H1 (cell line): ENCODE results near the gene TAGAP.

DNA sequence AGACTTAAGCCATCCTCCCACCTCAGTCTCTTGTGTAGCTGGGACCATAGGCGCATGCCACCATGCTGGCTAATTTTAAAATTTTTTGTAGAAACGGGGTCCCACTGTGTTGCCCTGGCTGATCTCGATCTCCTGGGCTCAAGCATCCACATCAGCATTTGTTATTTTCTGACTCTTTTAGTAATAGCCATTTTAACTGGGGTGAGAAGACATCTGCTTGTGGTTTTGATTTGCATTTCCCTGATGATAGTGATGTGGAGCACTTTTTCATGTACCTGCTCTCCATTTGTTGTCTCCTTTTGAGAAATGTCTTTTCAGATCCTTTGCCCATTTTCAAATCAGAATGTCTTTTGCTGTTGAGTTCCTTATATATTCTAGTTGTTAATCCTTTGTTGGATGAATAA is 22.2 kb upstream of the TULP4 start:
- RRBS: no CpG with 5 or more reads among the region's 3 CpGs
CAGE:
- cytosol, long polyA plus RNA: no peak
- long polyA plus RNA: no peak
- nucleus, long polyA plus RNA: no peak

DNA sequence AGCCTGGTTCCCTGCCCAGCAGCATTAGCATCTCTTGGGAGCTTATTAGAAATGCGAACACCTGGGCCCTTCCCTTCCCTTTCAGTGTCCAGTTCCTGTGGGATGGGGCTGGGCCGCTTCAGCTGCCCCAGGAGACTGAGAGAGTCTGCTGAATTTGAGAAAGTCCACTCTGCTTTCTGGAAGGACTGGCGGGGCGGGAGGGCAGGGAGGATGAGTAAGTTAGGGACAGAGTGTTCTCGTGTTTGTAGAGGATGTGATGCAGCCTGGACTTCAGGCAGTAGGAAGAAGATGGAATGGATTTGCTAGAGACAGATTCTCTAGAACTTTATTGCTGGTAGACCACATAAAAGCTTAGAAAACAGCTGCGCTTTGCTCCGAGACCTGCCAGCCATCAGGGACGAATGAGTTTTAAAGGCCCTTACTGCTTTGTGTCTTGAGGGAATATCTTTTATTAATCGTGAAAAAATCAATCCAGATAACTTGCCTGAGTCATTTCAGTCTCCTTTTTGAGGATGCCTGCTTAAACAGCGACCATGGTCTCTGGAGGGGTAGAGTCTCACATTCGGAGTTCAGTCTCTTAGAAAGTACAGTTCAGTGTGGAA is 994 bp upstream of the TULP4 start:
- RRBS: no CpG with 5 or more reads among the region's 11 CpGs
CAGE:
- cytosol, long polyA plus RNA: no peak
- long polyA plus RNA: no peak
- nucleus, long polyA plus RNA: no peak

- RRBS: 94% methylated on average over 5 of the region's 10 CpGs
CAGE:
- cytosol, long polyA plus RNA: no peak
- long polyA plus RNA: no peak
- nucleus, long polyA plus RNA: no peak
These were observed 80.2 kb upstream of the TMEM181 start for GRCh38 chr6:158479726-158479972.

DNA sequence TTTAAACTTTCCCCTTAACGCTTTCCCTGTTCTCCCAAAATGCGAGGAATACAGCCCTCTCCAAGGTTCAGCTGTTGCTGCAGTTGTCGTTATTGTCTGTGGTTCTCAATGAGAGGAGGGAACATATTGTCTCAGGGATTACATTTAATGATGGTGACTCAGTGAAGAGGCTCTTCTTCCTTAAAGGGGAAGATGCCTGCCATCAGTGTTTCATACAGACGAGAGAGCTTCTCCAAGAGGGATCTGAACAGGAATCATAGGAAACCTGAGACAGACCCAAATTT is 59.9 kb upstream of the TMEM181 start:
- RRBS: no CpG with 5 or more reads among the region's 4 CpGs
CAGE:
- cytosol, long polyA plus RNA: no peak
- long polyA plus RNA: no peak
- nucleus, long polyA plus RNA: no peak

GRCh38 chr6:158567426-158567877 is 7.6 kb downstream of the TMEM181 start:
- RRBS: no CpG with 5 or more reads among the region's 9 CpGs
CAGE:
- cytosol, long polyA plus RNA: no peak
- long polyA plus RNA: no peak
- nucleus, long polyA plus RNA: no peak

DNA sequence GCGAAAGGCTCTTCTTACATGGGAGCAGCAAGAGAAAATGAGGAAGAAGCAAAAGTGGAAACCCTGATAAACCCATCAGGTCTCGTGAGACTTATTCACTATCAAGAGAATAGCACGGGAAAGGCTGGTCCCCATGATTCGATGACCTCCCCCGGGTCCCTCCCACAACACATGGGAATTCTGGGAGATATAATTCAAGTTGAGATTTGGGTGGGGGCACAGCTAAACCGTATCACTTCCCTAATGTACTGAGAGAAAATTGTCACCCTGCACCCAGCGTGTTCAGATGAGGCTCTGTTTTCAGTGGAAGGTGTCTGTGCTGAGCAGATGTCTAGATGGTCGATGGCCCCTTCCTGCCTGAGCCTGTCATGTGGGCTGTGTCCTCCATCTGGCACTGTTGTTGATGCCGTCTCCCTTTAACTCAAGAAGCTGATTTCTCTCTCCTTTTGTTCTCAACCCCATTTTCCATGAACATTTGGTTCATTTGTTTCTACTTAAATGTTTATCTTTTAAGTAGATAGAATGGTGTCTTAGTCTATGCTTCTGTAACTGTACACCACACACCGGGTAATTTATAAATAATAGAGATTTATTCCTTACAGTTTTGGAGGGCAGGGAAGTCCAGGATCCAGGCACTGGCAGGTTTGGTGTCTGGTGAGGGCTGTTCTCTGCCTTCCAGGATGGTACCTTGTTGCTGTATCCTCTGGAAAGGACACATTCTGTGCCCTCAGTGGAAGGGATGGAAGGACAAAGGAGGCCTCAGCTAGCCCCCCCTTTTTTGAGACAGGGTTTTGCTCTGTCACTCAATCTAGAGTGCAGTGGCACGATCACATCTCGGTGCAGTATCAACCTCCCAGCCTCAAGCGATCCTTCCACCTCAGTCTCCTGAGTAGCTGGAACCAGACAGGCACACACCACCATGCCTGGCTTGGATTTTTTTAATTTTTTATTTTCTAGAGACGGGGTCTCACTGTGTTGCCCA is 37.1 kb downstream of the TMEM181 start:
- RRBS: no CpG with 5 or more reads among the region's 14 CpGs
CAGE:
- cytosol, long polyA plus RNA: no peak
- long polyA plus RNA: no peak
- nucleus, long polyA plus RNA: no peak

DNA sequence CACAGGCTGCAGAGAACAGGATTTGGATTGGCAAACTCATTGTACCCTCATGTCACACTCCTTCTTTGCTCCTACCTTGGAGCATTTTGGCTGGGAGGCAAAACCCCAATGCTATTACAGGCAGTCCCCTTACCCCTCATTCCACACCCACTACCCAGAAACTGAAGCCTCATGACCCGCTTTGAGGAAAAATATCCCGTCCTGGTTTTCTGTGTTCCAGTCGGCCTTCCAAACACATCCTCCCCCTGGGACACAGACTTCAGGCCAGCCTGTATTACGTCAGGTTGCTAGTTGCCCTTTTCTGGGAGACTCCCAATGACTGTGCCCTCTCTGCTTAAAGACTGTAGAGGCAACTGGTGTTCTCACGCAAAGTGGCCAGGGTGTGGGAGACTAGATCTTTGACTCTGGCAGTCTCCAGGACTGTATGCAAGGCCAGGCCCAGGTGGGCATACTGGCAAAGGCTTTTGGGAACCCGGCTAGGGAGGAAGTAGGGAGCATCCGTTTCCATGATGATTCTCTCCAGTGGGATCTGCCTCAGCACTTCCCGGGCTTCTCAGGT is 35.1 kb downstream of the DYNLT1 start:
- RRBS: 87% methylated on average over 2 of the region's 8 CpGs
CAGE:
- cytosol, long polyA plus RNA: no peak
- long polyA plus RNA: no peak
- nucleus, long polyA plus RNA: no peak

DNA sequence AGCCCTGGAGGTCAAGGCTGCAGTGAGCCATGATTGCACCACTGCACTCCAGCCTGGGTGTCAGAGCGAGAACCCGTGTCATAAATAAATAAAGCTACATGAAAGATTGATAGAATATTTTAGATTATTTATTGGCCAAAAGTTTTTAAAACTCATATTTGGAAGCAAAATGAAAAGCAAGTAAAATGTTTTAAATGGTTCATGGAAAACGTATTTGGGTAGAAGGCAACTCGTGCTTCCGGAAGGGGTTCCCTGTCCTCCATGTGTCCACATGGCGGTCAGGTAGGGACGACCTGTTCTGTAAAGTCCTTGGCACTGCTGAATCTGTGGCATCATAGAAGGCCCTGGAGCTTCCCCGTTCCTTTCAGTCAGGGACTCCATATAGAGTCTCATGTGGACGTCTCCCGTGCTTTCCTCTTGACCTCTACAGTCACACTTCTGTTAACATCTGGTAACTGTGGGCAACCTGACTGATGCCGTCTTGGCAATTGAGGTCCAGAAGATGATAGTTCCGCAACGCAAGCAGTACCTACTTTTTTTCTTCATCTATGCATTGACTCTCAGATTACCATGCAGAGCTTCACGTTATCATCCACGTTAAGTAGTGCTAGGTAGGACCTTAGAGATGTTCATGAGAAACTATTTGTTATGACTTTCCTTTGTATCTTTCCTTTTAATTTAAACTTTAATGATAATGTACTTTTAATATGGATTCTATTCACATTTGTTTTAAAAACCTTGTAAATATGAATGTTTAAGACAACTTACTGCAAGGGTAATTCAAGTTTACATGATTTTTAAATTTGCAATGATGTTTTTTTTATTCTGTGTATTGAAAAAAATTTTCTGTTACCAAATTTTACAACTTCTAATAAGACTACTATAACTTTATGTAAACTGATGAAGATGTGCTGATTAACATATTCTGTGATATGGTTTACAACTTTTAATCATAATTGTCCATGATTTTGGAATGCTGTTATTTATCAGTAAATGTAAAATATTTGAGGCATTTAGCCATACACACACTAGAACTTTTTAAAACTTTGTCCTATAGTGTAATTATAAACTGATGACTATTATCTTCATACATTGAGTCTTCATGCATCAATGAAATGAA is 11.2 kb downstream of the DYNLT1 start:
- RRBS: no CpG with 5 or more reads among the region's 15 CpGs
CAGE:
- cytosol, long polyA plus RNA: no peak
- long polyA plus RNA: no peak
- nucleus, long polyA plus RNA: no peak

GRCh38 chr6:158642144-158643174 is 2.1 kb downstream of the DYNLT1 start:
- RRBS: no CpG with 5 or more reads among the region's 17 CpGs
CAGE:
- cytosol, long polyA plus RNA: no peak
- long polyA plus RNA: no peak
- nucleus, long polyA plus RNA: no peak

DNA sequence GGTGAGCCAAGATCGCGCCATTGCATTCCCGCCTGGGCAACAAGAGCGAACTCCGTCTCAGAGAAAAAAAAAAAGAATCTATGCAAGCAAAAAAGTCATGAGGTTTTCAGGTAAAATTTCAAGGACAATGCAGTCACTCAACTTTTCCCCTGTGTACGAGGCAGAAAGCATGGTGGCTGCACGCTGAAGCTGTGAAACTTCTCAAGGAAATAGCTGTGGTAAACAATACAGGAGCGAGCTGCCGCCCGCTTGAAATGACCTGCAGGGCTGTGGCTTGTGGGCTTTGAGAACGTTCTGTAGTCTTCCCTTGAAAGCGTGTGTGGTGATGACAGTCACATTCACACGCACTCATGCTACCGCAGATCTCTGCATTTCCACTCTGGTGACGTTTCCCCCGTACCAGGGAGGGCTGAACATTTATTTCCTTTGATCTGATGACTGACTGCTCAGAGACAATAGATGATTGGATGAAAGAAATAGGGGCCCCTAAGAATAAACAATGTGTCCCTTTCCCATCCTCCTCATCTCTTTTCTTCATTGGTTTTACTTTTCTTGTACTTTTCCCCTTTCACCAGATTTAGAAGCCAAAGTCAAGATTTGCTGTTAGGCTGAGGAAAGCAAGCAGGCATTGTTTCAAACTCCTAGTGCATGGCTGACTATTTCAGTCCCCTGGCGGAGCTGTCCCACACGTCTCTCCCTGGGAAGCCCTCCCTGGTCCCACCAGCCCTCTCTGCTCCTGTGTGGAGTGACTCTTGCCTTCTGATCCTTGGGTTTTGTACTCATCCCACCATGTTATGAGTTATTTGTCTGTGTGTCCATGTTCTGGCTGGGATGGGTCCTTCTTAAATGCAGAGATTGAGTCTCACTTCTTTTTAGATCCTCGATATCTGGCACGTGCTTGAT is 3.8 kb downstream of the SYTL3 start:
- RRBS: no CpG with 5 or more reads among the region's 20 CpGs
CAGE:
- cytosol, long polyA plus RNA: no peak
- long polyA plus RNA: no peak
- nucleus, long polyA plus RNA: no peak

- RRBS: no CpG with 5 or more reads among the region's 6 CpGs
CAGE:
- cytosol, long polyA plus RNA: no peak
- long polyA plus RNA: no peak
- nucleus, long polyA plus RNA: no peak
These were observed 23.8 kb downstream of the SYTL3 start for GRCh38 chr6:158673733-158673932.

DNA sequence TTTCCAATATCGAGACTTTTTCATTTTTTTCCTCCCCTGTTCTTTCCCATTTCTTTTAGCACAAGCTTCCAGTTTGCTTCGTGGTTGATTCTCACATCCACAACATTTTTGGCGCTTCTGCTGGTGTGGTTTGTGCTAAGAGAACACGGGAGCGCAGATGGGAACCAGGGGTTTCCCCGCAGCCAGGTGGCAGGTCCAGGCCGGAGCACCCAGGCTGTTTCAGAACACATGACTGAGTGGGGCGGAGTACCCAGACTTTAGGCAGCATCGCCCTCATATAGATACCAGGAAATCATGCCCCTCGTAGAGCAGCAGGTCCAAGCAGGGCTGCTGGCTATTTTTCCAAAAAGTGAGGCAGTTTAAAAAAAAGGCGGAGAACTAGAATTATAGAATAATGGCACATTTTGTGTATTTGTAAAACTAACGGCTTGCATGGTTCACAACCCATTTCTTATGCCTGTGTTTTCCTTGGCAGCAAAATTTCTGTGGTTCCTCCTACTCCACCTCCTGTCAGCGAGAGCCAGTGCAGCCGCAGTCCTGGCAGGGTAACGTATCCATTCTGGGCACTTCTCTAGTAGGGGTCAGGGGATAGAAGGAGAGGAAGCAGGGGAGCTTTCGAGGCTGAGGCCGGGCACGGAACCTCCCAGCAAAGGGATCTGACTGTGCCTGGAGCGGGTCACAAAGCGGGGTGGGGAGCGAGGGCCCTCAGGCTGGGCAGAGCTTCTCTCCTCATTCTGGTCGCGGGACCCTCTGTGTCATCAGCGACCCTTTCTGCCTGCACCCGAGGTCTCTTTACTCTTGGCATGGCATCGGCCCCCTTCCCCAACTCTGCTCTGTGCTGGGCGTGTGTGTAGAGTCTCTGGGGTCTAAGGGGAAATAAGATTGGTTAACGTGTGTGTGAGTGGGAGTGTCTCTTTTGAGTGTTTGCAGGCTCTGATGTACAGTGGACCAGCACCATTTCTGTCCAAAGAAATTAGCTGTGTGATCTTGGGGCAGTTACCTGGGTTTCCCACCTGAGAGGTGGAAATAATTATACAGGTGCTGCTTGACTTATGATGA is 58.3 kb downstream of the SYTL3 start:
- RRBS: no CpG with 5 or more reads among the region's 28 CpGs
CAGE:
- cytosol, long polyA plus RNA: no peak
- long polyA plus RNA: no peak
- nucleus, long polyA plus RNA: no peak

DNA sequence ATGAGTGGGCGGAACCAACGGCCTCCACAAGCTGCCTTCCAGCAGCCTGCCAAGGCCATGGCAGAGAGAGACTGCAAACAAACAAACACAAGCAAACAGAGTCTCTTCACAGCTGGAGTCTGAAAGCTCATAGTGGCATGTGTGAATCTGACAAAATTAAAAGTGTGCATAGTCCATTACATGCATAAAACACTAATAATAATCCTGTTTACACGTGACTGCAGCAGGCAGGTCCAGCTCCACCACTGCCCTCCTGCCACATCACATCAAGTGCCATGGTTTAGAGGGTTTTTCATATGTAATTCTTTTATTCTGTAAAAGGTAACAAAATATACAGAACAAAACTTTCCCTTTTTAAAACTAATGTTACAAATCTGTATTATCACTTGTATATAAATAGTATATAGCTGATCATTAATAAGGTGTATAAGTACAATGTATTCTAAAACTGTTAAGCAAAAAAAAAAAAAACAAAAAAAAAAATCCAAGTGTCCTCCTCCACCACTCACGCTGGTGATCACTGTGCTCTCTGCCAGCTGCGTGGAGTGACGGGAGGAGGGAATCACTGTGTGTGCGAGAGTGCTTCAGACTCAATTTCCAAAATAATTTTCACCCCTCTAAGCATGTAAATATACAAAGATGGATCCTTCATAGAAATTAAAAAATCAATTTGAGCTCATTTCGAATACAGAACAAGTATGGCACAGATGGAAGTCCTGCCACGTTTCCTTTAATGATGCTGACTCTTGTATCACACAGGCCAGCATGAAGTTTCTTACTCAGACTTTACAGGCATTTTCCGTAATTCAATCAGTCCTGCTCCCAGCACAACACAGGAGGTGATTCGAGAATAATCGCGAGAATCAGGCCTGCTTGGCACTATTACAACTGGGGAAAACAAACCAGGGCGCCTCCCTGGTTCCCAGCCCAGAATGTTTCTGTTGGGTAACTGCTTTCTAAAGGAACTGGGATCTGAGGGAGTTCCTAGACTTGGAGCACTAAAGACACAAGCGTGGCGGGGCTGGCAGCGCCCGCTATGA is 53.0 kb downstream of the EZR start:
- RRBS: no CpG with 5 or more reads among the region's 18 CpGs
CAGE:
- cytosol, long polyA plus RNA: no peak
- long polyA plus RNA: no peak
- nucleus, long polyA plus RNA: no peak

DNA sequence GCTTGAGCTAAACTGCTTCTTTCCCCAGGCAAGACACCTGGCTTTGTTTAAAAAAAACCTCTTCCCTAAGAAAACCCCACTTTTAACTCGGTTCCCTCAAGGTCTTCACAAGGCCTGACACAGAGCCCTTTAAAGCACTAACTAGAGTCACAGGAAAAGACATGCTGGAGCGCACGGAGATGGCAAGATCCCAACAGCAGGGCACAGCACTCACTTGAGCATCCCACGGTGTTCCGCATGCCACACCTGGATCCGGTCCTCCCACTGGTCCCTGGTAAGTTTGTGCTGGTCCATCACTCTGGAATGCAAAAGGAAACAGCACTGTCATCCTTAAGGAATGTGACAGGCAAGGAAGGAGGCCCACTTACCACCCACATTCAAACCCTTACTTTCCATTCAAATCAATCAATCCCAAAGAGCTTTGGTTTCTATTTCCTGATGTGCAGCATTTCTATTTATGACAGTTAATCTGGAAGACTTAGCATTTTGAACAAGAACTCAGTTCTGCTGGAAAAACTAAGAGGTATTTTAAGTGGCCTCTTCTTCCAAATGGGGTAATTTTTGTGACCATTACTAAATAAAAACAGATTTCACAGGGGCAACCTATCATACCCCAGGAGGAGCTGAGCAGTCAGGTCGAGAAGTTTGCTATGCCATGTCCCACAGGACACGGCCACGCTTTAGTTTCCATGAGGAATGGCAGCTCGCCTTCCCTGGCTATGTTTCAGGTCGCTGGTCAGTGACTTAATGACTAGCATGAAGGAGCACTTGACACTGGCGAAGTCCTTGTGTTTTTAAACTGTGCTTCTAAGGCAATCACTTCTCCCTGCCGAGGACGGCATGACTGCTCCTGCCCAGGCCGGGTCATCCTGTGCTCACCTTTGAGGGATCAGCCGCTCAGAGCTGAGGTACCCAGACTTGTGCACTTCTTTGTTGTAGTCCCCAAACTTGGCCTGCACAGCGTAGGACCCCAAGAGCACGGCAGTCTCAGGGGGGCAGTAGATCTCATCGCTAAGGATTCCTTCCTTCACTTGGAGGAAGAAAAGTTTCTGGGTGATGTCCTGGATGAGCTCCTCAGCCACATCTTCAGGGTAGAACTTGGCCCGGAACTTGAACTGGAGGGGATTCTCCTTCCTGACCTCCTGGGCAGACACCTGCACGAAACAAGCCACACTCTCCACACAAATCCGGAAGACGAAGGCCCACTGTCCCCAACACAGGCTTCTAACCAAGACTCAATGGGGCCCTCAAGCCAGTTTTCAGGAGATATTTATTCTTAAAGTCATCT is 34.3 kb downstream of the EZR start:
- RRBS: 94% methylated on average over 3 of the region's 23 CpGs
CAGE:
- cytosol, long polyA plus RNA: no peak
- long polyA plus RNA: no peak
- nucleus, long polyA plus RNA: no peak

DNA sequence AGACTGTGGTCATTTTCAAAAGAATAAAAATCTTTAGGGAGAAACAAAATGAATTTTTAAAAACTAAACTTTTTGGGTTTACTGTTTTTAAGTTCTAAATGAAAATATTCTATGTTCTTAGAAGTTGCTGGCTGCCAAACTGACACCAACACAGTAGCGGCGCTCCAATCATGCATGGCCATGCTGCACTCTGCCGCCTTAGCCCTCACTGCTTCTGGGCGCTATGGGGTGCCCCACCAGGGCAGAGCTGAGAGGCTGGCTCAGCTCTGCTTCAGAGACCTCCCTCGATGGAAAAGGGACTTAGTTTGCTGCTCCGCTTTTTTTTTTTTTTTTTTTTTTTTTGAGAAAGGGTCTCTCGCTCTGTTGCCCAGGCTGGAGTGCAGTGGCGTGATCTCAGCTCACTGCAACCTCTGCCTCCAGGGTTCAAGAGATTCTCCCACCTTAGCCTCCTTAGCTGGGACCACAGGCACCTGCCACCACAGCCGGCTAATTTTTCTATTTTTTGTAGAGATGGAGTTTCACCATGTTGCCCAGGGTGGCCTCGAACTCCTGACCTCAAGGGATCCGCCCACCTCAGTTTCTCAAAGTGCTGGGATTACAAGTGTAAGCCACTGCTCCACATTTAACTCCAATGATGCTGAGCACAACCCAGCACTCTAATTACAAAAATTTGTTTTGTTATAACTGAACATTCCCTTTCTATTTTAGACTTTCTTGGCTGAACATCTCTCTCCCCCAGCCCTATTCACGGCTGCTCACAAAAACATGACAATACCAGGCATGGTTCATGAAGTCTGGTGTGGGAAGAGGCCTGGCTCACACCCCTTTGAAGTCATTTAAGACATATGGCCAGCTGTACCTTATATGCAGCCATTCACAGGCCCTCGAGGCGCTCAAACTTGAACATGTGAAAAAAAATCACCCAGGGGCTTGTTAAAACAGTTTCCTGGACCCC is 20.6 kb downstream of the EZR start:
- RRBS: no CpG with 5 or more reads among the region's 14 CpGs
CAGE:
- cytosol, long polyA plus RNA: no peak
- long polyA plus RNA: no peak
- nucleus, long polyA plus RNA: no peak

DNA sequence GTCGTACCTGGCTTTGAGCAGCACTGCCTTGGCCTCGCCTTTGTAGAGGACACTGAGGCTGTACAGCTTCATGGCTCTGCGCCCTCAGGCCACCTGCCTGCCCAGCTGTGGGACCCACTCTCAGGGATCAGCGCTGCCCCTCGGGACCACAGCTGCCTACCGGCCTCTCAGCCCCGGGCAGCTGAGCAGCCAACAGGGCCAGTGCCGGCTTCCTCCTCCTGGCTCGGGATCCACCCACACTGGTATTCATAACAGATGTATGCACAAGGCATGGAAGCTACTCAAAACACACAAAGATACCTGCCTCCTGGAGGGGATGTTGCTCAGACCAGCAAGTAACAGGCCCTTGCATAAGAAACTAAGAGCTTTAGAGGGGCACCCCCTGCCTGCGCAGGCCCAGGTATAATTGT is 77.9 kb downstream of the RSPH3 start:
- RRBS: no CpG with 5 or more reads among the region's 10 CpGs
CAGE:
- cytosol, long polyA plus RNA: no peak
- long polyA plus RNA: no peak
- nucleus, long polyA plus RNA: no peak

- RRBS: no CpG with 5 or more reads among the region's 10 CpGs
CAGE:
- cytosol, long polyA plus RNA: no peak
- long polyA plus RNA: no peak
- nucleus, long polyA plus RNA: no peak
These were observed 17.5 kb downstream of the RSPH3 start for GRCh38 chr6:158982414-158982963.

DNA sequence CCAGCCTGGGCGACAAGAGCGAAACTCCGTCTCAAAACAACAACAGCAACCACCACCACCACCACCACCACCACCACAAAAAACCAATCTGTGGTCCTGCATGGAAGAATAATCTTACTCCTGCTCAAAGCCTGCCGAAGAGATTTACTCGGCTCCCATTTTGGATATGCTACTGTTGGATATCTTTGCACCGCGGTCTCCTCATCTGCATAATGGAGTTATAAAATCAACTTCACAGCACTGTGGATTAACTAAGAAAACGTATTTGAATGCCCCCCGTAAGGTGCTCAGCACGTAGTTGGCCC is 1.2 kb downstream of the RSPH3 start:
- RRBS: no CpG with 5 or more reads among the region's 10 CpGs
CAGE:
- cytosol, long polyA plus RNA: no peak
- long polyA plus RNA: no peak
- nucleus, long polyA plus RNA: no peak

GRCh38 chr6:159043077-159043254 is 1.8 kb downstream of the TAGAP start:
- RRBS: no CpG with 5 or more reads among the region's 1 CpG
CAGE:
- cytosol, long polyA plus RNA: no peak
- long polyA plus RNA: no peak
- nucleus, long polyA plus RNA: no peak

- RRBS: 100% methylated on average over 1 of the region's 16 CpGs
CAGE:
- cytosol, long polyA plus RNA: no peak
- long polyA plus RNA: no peak
- nucleus, long polyA plus RNA: no peak
These were observed at the start of gene TAGAP for GRCh38 chr6:159044616-159045578. Gene TAGAP, minus strand, starts transcription at chr6:159044991.